Left cardiac atrium (tissue), 1 donor: ENCODE results near the gene CLSTN1.

GRCh38 chr1:9651998-9652796 lies 666 bp downstream of the PIK3CD start:
- PRO-cap, result no peak

DNA sequence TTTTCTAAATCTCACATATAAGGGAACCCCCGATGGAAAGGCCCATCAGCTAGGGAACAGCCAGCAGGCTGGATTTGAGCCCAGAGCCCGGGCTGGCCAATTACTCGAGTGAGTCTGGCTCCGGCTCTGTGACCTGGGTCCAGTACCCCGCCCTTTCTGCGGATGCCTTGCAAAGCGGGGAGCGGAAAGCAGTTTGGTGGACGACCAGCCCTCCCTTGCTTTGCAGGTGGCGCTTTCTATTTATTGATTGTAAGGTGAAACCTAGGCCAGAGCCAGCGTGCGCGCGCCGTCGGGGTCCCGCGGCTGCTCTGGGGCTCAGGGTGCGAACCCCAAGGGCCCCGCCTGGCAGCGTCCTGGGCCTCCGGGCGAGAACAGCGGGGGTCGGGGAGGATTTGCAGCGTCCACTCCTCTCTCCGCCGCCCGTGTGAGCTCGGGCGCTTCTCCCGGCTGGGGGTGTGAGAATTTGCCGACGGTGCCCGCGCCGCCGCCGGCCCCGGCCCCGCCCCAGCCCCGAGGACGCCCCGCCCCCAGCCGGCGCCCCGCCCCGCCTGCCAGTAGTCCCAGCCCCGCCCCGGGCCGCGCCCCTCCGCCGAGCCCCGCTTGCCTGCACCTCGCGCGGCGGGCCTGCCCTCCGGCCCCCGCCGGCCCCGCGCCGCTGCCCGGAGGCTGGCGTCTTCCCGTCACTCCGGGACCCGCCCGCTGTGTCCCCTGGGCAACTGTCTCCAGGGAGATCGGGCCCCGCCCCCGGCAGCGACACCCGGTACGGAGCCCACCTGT lies 37.6 kb downstream of the PIK3CD start:
- PRO-cap, result bidirectional peak, plus-strand start at position 585 of the sequence, minus-strand start at position 439 of the sequence

GRCh38 chr1:9723801-9724587 lies 72.5 kb downstream of the PIK3CD start:
- PRO-cap, result no peak

DNA sequence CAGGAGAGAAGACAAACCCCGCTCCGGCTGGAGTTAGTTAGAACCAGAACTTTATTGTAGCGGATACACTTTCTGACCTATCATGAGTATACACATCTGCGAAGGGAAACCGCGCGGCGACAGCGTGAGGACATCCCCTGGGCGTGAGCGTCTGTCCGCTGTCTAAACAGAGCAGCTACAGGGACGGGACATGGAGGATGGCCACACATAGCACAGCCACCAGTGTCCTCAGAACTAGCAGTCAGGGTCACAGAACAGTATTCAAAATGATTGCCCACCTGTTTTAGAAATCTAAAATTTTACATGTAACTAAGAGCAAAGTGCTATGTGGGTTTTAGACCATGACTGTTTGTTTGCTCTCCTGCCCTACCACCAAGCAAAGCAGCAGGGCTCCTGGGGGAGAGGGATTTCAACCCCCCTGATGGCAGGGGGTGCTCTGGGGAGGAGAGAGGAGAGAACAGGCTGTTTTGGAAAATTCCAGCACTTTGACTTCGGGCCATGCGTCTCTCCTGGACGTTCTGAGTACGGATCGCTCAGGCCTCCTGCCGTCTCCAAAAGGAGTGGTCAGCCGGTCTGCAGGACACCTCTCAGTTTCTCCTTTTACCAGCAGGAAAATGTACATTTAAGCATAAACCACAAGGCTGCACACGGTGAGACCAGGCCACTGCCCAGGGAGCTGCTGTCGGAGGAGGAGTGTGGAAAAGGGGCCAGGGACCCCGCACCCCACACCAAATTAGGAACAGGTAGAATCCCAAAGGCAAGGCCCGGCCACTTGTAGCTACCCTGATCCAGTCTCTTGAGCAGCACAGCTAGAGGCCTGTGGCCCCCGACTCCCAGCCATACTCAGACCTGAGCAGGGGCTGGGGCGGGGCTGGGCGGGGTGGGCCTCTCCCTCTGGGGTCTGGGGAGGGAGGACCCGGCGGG lies 77.7 kb downstream of the PIK3CD start:
- PRO-cap, result no peak

DNA sequence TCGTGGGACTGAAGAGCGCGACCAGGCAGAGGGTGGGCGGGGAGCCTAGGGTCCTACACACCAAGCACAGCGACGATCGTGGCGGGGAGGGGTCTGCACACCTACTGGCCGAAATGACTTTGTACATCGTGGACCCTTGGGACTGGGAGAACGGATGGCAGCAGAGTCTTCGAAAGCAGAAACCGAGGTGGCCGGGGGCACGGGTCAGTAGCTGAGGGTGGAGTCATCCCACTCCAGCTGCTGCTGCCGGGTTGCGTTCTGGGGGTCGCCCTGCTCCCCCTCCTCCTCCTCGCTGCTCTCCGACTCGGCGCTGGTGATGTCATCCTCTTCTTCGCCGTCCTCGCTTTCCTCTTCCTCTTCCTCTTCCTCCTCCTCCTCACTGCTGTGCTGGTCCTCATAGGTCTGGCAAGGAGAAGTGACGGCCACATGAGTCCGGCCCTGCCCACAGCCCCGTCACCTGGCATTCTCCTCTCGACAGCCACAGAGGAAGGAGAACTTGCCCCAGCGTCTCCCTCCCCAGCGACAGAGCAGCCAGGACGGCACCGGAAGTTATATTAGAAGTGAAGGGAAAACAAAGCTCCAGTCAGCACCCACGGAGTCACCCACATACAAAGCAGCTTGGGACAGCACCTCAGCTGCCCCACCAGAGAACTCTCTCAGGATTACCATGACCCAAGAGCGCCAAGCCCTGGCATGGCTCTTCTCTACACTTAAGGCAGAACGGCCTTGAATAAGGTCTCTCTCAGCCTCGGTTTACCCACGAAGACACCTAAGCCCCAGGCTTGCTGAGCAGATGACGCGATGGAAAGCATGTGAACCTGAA lies 79.0 kb downstream of the PIK3CD start:
- PRO-cap, result no peak

- PRO-cap, result no peak
Measured at GRCh38 chr1:9731127-9731505, 79.6 kb downstream of the PIK3CD start.

GRCh38 chr1:9815051-9815686 lies 8.6 kb downstream of the CLSTN1 start:
- PRO-cap, result no peak

DNA sequence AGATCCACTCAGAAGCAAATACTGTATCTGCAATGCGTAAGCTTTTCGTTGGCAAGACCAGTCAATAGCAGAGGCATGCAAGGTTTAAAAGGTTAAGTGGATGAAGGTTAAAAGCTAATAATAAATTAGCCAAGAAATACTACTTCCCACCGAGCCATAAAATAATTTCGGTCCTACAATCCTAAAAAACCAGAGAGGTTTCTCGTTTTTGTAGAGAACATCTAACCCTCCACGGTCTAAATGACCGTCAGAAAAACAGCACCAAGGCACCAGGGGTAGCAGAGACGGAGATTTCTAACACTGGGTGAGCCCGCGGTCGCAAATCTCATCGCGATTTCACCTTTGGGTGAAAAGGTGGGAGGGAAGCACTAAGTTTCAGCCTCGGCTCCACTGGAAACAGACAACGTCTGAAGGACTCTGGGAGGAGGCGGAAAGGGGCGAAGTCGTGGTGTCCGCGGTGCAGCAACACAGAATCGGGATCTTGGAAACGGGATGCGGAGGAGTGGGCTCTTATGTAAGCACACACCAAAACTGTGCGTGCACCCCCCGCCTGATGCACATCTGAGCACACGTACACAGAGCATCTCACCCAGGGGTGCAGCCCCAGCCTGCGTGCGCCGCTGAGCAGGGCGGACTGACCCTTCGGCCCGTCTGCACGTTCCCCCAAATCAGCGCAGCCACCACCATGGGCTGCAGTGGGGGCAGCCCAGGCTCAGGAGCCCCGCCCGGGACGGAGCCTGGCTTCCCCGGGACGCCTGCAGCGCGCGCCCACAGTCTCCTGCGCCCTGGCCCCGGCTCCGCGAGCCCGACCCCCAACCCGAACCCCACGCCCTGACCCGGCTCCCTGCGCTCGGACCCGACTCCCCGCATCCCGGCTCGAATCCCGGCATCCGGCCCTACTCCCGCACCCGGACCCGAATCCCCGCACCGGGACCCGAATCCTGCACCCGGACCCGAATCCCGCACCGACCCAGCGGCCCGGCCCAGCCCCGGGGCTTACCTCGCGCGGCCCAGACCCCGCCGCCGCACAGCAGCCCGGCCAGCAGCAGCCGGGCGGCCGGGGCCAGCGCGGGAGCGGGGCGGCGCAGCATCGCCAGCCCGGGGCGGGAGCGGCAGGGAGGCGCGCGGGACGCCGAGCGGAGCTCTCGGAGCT lies 746 bp downstream of the CLSTN1 start:
- PRO-cap, result no peak

GRCh38 chr1:9823796-9824452 lies at the start of gene CLSTN1:
TSS of gene CLSTN1 (minus strand) at chr1:9823965.
- PRO-cap, result bidirectional peak, plus-strand start at chr1:9824215, minus-strand start at chr1:9823960

DNA sequence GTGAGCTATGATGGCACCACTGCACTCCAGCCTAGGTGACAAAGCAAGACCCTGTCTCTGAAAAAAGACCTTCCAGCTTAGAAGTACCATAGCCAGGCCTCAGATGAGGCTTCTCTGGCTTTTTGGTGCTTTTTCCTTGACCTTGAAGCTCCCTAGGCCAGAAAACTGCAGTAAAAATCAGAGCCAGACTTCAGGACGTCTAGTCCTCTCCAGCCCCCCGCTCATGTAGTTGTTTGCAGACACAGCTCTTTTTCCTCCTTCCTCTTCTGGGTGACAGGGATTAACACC lies 9.7 kb upstream of the CLSTN1 start:
- PRO-cap, result no peak

DNA sequence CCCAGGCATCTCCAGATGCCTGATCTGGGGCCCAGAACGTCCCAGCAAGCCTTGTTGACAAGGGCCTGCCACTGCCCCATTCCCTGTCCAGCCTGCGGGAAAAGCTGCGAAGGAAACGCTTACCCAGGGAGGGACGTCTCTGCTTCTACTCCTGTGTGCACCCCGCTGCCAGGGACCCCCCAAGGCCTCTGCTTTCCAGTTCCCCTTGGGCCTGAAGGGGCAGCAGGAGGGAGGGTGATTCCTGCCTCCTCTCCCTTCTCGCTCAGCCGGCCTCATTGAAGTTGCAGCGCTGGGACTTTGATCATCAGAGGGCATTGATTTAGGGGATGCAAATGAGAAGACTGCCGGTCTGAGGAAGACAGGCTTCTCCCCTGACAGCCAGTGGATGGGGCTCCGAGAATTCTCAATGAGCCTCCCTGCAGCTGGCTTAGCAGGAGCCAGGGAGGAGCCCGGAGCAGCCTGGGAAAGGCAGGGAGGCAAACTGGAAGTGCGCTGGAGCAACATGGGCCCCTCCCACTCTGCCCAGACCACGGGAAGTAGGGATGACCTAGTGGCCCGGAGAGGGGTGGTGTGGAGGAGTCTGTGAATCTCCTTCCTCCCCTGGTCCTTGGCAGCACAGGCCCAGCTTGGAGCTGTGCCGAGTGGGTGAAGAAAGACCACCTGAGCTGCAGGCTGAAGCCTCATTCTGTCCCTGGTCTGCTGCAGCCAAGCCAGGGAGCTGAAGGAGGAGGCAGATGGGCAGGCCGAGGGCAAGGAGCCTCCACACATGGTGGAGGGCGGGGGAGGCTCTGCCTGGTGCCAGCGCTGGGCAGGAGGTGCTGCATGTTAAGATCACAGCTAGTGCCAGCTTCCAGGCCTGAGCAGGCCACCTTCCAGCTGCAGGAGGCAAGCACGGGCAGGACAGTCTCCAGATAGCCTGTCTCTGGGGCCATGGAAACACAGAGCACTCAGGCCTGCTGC lies 12.0 kb upstream of the CLSTN1 start:
- PRO-cap, result no peak

- PRO-cap, result no peak
Measured at GRCh38 chr1:9842677-9843382, 19.1 kb upstream of the CLSTN1 start.

DNA sequence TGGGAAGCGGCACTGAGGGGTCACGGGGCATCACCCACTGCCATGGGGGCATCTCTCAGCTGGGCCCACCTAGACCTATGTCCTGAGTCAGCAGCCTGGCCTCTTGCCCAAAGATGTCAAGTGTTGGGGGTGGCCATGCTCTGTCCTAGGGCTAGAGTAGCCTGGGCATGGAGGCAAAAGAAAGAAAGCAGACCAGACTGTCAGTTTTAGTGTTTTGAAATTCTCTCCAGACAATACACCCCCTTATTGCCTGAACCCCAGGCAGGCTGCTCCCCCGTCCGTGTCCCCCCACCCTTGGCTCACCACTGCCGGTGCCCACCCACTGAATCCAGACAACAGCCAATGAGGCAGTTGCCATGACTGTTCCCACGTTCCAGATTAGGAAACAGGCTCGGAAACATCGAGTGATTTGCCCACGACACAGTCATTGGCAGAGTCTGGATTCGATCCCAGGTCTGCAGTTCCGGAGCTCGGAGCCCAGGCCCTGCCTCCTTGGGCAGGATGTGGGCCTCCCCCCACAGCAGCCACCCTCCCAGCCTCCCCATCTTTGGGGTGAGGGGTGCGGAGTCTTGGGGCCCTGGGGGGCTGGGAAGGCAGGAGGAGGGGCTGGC lies 20.2 kb upstream of the CLSTN1 start:
- PRO-cap, result no peak

DNA sequence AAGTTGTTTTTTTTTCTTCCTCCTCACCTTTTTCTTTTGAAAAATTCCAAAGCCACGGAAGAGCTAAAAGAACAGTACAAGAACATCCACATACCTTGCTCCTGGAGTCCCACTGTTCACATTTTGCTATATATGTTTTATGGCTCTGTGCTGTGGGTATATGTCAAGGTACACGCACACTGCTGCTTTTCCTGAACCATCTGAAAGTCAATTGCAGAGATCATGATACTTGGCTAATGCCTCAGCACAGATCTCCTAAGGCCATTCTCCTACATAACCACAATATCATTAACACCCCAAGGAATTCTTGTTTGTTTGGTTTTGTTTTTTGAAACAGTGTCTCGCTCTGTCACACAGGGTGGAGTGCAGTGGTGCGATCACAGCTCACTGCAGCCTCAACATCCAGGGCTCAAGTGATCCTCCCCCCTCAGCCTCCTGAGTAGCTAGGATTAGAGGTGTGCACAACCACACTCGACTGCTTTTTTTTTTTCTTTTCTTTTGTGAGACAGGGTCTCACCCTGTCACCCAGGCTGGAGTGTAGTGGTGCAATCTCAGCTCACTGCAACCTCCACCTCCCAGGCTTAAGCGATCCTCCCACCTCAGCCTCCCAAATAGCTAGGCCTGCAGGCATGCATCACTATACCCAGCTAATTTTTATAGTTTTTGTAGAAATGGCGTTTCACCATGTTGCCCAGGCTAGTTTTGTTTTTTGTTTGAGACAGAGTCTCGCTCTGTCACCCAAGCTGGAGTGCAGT lies 15.8 kb downstream of the CTNNBIP1 start:
- PRO-cap, result no peak

GRCh38 chr1:10108844-10109646 lies 76.3 kb downstream of the UBE4B start:
- PRO-cap, result no peak

GRCh38 chr1:10197039-10197376 lies 13.4 kb upstream of the KIF1B start:
- PRO-cap, result no peak

GRCh38 chr1:10211400-10212346 lies 1.3 kb downstream of the KIF1B start:
- PRO-cap, result no peak

GRCh38 chr1:10296811-10297410 lies 86.5 kb downstream of the KIF1B start:
- PRO-cap, result no peak

- PRO-cap, result no peak
Measured at GRCh38 chr1:10307713-10308379, 91.0 kb upstream of the PGD start.

GRCh38 chr1:10540487-10540913 lies 65.8 kb downstream of the PEX14 start:
- PRO-cap, result no peak